UCH-1 (cell line): ENCODE measurements around a stretch of chr5.

GRCh38 chr5:157521209-157521862 is 54.2 kb downstream of the ADAM19 start:
- RRBS: no CpG with 5 or more reads among the region's 9 CpGs

- RRBS: no CpG with 5 or more reads among the region's 5 CpGs
Observed at GRCh38 chr5:157535160-157535964, 40.2 kb downstream of the ADAM19 start.

- RRBS: 5% methylated on average over 17 of the region's 49 CpGs
Observed at GRCh38 chr5:157574958-157575591, 500 bp downstream of the ADAM19 start.

DNA sequence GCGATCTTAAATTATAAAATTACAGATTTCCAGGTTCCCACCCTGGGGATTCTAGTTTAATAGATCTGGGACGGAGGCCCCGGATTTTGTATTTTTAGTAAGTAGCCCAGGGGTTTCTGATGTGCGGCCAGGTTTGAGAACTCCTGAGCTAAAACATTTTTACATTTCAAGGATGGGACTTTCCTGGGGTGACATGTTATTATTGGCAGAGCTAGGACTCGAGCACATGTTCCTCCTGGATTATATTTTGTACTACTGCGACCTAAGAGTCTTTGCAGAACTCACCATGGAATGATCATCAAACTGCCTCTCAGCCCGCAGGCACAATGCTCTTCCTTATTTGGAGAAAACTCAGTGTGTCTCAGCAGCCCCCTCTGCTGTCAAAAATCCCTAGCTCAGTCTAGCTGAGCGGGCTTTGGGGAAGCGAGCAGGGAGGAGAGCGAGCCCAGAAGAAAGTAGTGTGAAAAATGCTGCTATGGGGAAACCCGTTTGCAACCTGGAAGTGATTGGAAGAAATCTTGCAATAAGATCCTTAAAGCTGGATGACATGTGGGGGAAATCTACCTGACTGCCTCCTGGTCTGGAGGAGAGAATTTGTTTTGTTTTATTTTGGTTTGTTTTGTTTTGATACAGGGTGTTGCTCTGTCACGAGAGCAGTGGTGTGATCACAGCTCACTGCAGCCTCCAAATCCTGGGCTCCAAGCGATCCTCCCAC is 89.8 kb upstream of the CLINT1 start:
- RRBS: no CpG with 5 or more reads among the region's 13 CpGs

DNA sequence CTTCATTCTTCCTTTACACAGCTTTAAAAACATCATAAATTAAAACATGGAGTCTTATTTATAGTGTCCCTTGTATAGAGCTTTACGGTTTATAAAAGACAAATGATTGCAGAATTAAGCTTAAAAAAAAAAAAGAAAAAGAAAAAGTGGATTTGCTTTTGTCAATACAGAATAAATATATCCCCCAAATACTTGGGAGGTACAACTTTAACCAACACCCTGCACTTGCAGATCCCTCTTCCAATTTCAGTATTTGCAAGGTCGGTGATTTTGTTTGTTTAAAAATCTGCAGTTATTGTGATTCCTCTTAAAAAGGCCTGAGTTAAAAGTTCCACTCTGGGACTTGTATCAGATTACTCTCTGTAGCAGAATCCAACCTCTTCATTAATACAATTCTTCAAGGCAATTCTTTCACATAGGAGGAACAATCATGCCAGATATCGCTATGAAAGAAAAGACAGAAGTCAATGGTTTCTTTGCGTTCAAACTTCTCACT is 401.0 kb downstream of the EBF1 start:
- RRBS: no CpG with 5 or more reads among the region's 4 CpGs

DNA sequence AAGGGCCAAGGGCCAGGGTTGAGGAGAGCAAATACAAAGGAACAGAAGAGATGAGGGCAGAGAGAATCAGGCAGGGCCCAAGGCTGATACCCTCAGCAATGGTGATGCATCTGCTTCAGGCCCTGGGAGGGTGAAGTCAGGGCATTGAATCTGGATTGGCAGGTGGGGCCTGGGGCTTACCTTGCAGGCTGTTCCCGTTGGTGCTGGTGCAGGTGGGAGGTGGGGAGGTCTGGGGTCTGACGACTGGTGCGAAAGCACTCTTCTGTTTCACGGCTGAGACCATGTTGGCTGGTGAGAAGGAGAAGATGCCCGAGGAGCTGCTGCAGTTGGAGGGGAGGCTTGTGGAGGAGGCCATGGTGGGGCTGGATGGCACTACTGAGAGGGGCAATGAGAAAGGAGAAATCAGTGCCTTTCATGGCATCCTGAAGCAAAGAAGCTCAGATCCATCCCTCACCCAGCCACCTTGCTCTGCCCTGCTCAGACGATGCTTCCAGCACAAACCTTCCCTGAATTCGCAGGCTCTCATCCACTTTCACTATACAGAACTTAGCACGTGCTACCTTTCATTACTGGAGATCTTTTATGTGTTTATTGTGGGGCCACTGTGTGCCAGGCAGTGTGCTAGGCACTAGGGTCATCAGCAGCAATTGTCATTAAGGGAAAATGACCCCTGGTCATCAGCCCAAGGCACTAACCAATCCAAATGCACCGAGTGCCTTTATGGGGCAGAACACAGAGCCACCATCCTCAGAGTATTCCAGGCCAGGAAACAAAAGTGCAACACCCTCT is 391.7 kb downstream of the EBF1 start:
- RRBS: no CpG with 5 or more reads among the region's 9 CpGs

DNA sequence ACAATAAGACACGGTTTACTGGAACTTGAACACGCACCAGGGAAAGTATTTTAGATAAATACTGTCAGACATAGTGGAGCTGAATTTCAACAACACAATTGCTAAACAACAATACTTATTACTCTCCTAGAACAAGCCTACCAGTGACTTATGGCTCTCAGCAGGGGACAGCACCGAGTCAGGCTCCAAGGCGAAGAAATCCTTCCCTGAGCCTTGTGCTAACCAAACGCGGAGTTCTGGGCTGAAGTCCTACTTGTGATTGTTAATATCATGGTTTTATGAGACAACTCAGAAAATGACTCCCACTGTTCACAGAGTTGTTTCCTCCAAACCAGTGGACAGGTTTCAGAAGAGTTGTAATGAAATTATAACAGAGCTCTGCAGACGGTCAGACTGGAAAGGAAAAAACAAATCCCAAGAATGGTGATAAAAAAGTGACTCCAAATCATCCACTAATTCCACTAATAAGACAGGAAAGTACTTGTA is 359.6 kb downstream of the EBF1 start:
- RRBS: no CpG with 5 or more reads among the region's 7 CpGs

GRCh38 chr5:158972666-158973160 is 127.0 kb downstream of the EBF1 start:
- RRBS: no CpG with 5 or more reads among the region's 9 CpGs

DNA sequence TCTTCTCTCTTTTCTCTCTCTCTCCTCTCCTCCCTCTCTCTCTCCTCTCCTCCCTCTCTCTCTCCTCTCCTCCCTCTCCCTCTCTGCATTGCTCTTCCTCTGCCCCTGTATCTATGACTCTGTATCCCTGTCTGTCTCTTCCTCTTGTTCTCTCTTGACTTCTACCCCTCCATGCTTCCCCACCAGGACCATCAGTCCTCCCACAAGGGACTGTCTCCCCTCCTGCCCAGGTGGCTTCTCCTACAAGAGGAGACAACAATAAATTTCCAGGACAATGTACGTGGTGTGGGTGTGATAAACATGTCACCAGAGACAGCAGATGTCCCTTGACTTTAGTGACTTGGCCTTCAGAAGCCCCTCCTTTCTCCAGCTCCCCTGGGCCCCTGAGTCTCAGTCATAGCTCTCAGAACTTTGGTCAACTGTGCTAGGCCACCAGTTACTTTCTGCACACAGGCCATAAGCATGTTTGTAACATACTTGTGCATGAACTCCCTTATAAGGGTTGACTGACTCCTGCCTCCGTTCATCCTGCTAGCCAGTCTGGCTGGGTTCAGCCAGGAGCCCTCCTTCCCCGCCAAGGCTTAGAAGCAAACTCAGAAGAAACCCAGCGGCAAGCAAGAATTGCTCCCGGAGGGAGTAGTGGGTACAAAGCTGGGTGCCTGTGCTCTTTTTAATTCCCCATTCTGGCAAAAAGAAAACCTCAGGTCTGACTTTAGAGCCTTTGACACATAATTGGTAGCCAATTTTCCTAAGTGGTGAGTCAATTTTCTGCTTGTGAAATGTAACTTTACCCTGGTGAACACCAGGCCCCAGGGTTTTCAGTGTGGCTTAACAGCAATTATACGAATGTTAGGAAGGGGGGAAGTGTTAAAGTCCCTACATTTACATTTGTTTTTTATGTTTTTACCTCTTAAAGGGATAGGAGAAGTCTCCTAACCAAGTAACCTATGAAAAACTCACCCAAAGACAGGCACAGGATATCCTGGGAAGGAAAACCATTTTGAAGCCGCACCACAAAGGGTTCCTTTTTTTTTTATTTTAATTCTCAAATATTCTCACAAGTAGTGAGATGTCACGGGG is 49.2 kb downstream of the EBF1 start:
- RRBS: no CpG with 5 or more reads among the region's 8 CpGs

DNA sequence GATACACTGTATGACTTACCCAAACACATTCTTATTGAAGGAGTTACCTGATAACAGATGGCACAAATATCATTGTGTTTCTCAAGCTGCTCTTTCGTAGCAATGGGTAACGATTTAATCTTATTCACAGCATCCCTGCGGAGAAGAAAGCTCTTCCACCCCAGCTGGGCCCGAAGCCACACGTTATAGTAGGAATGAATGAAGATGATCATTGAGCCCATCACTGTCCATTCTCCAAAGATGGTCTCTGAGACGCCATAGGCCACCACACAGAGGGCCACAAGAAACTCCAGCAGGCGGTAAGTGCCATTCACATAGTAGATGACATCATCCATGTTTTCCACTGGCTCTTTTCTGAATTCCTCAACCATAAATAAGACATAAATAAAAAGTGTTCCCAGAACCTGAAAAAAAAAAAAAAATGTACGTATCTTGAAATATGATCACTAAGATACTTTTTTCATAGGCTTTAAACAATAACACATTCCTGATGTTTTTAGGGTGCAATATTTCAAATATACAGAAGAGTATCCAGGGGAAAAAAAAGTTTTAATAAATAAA is 48.1 kb downstream of the RNF145 start:
- RRBS: no CpG with 5 or more reads among the region's 8 CpGs

DNA sequence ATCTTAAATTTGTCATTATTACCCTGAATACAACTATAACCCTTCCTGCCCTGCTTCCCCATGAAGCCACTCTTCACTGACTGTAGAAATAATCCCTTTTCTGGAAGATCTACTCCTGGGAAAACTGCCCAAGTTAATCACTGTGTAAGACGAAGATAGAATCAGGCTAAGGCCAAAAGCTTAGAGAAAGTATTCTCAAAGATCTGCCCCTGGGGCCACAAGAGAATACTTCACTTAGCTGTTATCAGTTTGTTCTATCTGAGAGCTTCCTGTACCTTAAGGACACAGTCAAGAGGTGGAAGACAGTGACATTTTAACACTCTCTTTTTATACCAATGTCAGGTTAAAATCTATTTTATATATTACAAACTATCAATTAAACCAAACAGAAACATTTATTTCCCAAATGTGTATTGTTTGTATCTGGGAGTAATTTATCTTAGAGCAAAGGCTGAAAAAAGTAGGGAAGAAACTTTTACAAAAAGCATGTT is 33.8 kb downstream of the RNF145 start:
- RRBS: no CpG with 5 or more reads among the region's 1 CpG

DNA sequence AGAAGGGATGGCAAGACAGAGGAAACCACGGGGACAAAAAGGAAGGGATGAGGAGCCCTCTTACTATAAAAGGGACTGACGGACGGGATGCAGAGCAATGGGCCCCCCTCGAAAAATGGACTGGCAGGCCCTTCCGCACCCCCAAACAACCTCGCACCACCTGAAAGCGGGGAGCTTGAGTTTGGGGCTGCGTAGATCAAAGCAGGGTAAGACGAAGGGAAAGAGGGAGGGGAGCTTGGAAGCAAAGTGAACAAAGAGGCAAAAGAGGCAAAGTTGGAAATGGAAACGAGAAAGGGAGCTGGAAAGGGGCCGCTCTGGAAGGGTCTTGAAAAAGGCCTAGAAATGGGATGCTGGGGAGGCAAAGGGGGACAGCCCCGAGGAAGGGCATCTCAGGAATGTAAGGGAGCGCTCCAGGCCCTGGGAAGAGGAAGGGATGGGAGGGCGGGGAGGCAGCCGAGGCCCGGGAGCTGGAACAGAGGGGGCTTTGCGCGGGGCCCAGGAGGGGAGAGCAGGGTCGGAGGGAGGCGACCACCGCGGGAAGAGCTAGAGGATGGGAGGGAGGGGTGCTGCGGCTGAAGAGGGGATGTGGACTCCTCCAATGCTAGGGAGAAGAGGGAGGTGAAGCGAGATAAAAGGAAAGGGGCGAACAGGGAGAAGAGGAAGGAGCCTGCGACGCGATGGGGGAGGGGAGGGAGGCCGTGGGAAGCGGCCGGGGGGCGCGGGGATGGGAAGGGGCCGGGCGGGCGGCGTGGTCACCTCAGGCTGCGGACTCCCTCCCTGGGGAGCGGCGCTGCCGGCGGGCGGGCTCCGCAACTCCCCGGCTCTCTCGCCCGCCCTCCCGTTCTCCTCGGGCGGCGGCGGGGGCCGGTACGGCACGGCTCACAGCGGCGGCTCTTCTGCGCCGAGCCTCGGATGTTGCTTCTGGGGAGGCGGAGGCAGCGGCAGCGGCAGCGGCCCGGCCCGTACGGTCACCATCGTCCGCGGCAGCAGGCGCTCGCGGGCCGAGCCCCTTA is 572 bp downstream of the RNF145 start:
- RRBS: 4% methylated on average over 24 of the region's 74 CpGs

GRCh38 chr5:159331230-159332413 is 1.3 kb upstream of the IL12B start:
- RRBS: 31% methylated on average over 15 of the region's 53 CpGs

- RRBS: no CpG with 5 or more reads among the region's 8 CpGs
Observed at GRCh38 chr5:159504728-159505322, 174.5 kb upstream of the IL12B start.

- RRBS: no CpG with 5 or more reads among the region's 6 CpGs
Observed at GRCh38 chr5:159865862-159866510, 50.3 kb upstream of the ADRA1B start.

DNA sequence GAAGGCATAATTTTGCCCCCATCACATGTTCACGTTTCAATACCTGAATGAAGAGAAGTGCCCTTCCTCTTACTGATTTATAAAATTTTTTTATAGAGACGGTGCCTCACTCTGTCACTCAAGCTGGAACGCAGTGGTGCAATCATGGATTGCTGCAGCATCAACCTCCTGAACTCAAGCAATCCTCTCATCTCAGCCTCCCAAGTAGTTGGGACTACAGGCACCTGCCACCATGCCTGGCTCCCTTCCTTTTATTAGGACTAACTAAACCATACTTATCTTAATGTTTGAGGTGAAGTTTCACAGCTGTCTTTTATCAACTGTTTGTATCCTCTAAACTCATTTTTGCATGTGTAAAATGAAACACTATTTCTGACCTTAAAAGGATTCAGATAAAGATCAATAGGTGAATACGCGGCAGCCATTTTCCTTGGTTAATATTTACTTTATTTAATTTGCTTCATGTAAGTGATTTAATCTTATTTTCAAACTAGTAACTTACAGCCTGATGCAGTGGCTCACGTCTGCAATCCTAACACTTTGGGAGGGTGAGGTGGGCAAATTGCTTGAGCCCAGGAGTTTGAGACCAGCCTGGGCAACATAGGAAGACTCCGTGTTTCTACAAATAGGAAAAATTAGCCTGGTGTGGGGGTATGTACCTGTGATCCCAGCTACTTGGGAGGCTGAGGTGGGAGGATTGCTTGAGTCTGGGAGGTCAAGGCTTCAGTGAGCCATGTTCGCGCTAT is 22.5 kb downstream of the PWWP2A start:
- RRBS: no CpG with 5 or more reads among the region's 9 CpGs

DNA sequence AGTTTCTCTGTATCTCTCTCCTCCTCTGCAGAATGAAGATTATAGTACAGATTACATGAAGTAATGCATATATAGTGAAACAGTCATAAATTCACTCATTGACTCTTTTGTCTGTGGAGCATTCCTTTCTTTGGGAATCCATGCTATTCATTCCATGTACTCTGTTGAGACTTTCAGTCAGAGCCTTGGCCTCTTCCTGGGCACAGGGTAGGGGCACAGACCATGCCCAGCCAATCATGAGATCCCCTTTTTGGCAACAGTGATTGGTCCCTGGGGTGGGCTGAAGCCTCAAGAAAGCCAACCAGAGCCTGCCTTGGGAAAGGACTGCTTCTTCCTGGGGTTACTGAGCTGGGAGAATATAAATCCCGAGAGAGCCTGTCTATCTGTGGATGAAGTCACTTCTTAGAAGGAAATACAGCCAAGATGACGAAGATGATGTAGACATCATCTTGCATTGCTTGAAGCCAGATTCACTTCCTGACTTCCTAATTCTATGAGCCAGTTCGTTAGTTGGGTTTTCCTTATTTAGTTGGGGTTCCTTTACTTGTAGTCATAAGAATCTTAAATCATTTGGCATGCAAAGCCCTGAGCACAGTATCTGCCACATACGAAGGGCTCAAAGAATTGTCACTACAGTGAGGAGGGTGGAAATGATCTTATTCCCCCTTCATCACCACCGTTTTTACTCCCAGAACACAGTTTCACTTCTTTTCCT is 50.0 kb upstream of the PWWP2A start:
- RRBS: no CpG with 5 or more reads among the region's 5 CpGs

DNA sequence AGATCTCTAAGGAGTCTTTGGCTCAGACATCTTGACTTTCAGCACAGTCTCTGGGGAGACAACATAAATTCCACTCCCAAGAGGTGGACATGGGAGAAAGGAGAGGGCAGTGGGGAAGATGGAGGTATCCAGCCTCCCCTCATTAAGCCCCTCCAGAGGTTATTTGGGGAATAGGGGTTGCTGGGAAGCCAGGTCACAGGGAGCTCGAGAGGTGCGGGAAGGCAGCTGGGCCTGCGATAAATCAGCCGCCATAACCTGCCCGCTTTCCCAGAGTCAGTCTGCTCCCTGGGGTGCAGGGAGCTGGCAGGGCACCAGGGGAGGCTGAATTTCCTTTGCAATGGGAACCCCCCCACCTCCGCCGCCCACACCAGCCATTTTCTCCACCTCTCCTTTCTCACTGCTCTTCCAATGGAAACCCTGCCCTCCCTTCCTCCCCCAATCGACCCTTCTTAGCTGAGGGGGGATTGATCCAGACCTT is 54.0 kb upstream of the FABP6 start:
- RRBS: no CpG with 5 or more reads among the region's 8 CpGs

- RRBS: no CpG with 5 or more reads among the region's 9 CpGs
Observed at GRCh38 chr5:160262532-160263208, 33.4 kb downstream of the FABP6 start.

GRCh38 chr5:160289471-160290189 is 22.7 kb downstream of the CCNJL start:
- RRBS: no CpG with 5 or more reads among the region's 11 CpGs